ENCODE results near the genes TXNDC11, TNFRSF17, BFAR, PLA2G10 and RRN3.

- RRBS = no CpG with 5 or more reads among the region's 6 CpGs
Measured at GRCh38 chr16:11739067-11739470, 3.6 kb downstream of the TXNDC11 start.

- RRBS = under 1% methylated on average over 59 of the region's 106 CpGs
Measured at GRCh38 chr16:11741917-11742923, at the start of gene TXNDC11. TSS of gene TXNDC11 (minus strand) at chr16:11742857.

DNA sequence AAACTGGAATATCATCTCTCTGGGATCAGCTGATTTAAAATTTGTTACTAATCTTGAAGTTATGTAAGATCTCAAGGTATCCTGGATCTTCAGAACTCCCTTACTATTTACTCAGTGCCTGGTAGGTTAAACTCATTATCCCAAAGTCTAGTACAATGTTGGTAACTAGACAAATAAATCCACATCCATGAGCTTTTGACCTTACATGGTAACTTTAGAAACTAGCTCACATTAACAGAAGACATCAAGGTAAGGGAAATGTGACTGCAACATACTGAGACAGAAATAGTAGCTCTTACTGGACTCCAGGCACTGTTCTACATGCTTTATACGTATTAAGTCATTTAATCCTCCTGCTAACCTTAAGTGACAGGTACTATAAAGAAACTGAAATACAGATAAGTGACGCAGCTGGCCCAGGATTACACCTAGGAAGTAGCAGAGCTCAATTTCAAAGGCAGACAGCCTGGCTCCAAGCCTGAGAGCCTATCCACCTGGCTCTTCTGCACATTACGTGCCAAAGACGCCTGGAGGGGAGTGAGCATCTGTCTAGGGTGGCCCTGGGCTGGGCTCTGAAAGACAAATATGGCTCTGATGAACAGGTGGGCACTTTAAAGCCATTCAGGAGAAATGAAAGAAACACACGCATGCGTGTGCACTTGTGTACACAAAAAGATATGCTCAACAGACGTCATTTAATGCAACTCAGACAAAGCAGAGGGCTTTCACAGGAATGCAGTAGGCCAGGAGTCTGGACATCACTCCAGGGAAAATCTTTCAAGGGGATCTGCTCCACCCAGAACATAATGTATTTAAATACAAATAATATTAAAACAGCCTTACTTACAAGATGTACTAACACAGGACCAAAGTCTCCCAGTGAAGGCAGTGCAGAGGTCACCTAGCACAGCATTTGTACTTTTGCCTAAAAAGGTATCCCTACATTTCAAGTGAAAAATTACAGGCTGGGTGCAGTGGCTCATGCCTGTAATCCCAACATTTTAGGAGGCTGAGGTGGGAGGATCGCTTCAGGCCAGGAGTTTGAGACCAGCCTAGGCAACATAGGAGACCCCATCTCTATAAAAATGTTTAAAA is 4.4 kb downstream of the ZC3H7A start:
- RRBS = no CpG with 5 or more reads among the region's 8 CpGs

- RRBS = no CpG with 5 or more reads among the region's 9 CpGs
Measured at GRCh38 chr16:11964793-11965727, at the start of gene TNFRSF17. TSS of gene TNFRSF17 (plus strand) at chr16:11965210.

DNA sequence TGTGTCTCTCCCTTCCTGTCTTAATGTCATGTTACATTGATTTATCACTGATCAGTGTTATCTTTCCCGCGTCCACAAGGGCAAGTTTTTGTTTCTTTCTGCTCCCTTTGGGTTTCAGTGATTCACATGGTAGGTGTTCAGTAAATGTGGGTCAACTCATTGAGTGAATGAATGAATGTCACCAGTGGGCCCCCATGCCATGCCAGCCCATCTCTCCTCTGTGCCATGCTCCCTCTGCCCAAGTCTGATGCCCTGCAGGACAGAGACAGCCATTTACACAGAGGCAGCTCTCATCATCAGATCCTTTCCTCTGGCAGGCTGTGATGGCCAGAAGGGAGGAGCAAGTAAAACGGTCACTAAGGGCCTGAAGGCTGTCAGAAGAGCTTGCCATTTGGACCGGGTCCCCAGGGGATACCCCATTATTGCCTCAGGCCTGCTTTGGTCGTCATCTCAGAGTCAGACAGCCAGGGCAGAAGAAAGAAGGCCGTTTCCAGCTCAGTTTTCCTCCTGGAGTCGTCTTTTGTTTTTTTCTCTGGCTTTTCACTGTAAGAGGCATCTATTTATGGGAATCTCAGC is 386.3 kb downstream of the SNX29 start:
- RRBS = no CpG with 5 or more reads among the region's 7 CpGs

DNA sequence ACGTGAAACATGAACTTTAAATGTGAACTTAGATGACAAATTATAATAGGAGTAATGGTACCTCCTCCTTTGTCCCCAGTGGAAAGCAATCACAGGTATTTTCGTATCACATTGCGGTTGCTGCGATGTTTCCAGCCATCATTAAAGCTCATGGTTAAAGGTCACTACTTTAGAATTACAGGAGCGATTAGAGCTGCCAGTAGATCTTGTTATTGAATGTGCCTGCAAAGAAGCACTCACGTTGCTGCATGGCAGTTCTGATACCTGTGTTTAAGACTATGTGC is 301.0 kb downstream of the CPPED1 start:
- RRBS = no CpG with 5 or more reads among the region's 6 CpGs

- RRBS = no CpG with 5 or more reads among the region's 8 CpGs
Measured at GRCh38 chr16:12502992-12503615, 300.6 kb downstream of the CPPED1 start.

DNA sequence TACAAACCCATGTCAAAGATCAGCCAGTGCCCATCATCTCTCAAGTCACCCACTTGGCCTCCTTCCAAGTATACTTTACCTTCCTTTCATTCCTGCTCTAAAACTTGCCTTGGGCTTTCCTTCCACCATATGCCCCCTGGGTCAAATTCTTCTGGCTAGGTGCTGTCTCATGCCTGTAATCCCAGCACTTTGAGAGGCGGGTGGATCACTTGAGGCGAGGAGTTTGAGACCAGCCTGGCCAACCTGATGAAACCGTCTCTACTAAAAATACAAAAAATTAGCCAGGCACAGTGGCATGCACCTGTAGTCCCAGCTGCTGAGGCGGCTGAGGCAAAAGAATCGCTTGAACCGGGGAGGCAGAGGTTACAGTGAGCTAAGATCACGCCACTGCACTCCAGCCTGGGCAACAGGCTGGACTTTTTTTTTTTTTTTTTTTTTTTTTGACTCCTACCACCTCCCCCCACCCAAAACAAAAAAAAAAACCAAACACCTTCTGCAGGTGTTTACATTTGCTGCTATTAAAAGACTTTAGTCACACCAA is 184.2 kb downstream of the CPPED1 start:
- RRBS = no CpG with 5 or more reads among the region's 7 CpGs

GRCh38 chr16:12646696-12647145 is 157.0 kb downstream of the CPPED1 start:
- RRBS = no CpG with 5 or more reads among the region's 9 CpGs

DNA sequence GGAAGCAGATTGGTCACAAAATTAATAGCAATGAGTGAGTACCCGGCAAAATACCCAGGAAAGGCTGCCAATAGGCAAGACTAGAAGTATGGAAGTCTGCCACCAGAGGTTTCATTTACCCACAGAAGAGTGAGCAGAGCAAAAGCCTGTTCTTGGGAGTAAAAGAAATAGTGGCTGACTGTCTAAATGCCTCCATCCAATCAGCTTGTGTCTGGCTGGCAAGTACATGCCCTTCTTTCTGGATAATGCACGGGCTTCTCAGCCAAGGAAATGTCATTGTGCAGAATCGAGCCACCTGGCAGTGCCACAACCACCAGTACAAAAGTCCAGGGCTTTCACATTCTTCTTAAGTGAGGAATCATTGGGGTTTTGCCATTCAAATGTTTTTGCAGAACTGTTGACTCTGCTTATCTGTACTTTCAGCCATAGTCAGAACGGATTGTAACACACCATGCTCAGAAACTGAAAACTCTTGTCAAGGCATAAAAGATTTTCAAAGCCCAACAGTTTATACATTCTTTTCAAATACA is 10.1 kb upstream of the ERCC4 start:
- RRBS = no CpG with 5 or more reads among the region's 4 CpGs

DNA sequence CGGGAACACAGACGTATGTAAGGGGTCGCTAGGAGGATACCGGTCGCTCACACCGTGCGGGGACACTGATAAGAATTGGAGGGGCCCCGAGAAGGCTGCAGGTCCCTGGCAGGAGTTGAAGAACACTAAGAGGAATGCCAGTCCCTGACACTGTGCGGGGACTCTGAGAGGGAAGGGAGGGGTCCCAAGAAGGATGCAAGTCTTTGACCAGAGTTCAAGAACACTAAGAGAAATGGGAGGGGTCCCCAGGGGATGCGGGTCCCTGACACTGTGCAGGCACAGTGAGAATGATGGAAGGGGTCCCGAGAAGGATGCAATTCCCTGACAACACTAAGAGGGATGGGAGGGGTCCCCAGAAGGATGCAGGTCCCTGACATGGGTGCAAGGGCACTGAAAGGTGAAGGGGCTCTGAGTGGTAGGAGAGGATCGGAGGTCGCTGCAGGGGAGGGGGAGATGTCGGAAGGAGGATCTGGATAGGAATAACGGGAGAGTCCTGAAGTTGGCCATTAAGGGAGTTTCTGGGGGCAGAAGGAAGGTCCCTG is 669 bp downstream of the ERCC4 start:
- RRBS = no CpG with 5 or more reads among the region's 15 CpGs

- RRBS = no CpG with 5 or more reads among the region's 14 CpGs
Measured at GRCh38 chr16:13935450-13935940, 15.5 kb downstream of the ERCC4 start.

GRCh38 chr16:14185706-14186104 is 114.6 kb downstream of the MRTFB start:
- RRBS = no CpG with 5 or more reads among the region's 1 CpG

GRCh38 chr16:14487611-14488083 is 142.4 kb downstream of the PARN start:
- RRBS = no CpG with 5 or more reads among the region's 3 CpGs

DNA sequence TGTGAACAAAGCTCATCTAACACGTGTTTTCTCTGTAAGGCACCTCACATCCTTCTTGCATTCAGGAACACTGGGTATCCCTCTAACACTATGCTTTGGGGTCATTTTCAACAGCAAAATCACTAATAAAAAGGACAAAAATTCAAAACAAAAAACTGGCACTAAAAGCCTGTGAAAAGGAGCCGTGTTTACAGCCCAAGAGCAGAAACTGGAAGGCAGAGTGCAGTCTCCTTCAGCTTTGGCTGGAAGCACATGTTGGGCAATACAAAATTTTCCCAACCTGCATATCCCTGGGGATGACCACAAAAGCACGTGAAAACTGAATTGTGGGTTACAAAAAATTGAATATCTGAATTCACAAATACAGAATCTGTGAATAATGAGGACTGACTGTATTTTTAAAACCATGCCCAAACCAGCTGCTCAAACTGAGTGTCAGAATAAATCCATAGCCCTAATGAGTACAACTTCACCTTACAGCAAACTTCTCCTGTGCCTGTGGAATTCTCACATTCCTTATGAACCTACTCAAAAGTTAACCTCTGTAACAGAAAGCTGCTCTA is 102.3 kb downstream of the PARN start:
- RRBS = no CpG with 5 or more reads among the region's 3 CpGs

DNA sequence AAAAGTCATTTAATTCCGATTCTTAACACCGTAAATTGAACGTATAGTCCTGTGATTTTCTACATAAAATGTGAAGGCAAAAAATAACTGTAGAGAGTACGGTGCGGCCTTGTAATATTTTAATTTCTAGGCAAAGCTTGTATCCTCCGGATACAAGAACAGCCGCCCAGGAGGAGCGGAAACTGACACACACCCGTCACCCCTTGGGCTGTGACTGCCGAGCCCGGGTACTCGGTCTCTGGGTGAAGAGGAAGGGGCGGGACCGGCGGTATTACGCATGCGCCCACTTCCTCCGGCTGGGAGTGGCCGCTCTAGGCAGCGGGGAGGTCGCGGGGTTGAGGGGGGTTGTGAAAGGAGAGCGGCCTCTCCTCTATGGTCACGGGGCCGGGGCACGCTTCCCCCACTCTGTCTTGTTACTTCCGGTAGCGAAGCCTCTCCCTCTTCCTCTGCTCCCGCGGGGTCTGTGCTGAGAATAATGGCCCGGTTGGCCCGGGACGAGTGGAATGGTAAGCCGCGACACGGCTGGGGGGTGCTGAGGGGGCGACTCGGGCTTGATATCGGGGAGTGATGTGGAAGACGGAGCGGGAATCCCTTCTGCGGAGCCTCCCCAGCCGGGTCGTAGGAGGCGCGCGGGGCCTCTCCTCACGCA is at the start of gene BFAR:
BFAR (plus strand) TSS at position 439 of the 649 bp plus-strand sequence.
- RRBS = 2% methylated on average over 17 of the region's 48 CpGs

DNA sequence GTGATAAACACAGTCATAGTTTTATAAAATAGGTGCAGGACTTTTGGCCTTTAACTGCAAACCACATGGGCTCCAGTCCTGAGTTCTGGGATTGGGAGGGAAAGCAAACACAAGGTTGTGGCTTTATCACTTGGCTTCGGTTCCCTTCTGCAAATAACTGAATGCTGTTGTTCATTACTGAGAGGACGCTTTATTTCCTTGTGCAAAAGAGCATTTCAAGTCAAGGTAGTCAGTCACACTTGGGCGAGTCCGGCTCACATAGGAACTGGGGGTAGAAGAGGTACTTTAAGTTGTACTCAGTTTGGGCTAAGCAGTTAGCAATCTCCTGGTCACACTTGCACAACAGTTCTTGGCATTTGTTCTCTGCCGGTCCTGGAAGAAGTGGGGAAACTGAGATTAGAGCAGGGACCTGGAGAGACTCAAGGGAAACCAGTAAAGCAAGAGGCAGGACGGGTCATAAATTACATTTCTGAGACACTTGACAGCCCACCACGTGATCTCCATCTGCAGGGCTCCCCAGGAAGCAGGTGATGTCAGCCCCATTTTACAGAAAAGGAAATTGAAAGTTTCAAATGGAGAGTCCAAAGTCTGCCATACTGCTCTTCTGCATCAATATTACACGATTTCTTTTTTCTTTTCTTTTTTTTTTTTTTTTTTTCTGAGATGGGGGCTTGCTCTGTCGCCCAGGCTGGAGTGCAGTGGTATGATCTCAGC is 21.6 kb downstream of the PLA2G10 start:
- RRBS = 100% methylated on average over 1 of the region's 9 CpGs

- RRBS = no CpG with 5 or more reads among the region's 34 CpGs
Measured at GRCh38 chr16:14694110-14694663, at the start of gene PLA2G10. TSS of gene PLA2G10 (minus strand) at chr16:14694308.

DNA sequence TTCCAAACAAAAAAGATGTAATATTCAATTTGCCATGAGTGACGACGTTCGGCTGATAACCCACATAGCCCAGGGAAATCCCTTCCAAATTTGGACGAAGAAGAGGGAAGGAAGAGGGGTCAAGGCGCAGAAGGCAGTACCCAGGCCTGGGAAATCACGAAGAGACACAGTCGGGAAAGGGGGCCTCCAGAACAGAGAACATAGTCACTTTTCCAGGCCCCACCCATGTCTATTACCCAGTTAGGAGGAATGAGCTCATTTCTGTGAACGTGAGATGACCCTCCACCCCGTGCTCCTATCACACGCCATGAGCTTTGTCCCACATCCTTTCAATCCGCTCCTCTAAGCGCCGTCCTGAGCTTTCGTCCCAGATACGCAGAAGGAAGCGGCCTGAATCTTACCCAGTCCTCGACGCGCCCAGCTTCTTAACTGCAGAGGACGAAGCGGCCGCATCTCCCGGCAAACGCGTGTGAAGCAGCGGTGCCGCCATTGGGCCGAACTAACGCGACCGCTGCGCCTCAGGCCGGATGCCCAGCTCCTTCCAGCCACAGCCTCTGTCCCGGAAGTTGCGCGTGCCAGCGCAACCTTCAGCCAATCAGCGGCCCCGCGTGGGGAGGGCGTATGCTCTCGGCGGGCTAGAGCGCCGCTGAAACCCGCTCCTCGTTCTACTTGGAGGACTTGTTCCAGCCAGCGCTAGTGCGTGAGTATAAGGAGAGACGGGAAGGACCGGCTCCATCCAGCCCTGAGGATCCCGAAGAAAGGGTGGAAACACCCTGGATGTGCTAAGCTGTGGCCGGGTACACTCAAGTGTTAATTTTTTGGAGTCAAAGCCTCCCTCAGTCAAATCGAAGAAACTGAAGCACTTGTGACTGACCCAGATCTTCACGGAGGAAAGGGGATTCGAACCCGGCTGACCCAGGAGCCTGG is at the start of gene RRN3:
RRN3 (minus strand) TSS at position 529 of the 927 bp plus-strand sequence.
- RRBS = 2% methylated on average over 3 of the region's 57 CpGs

DNA sequence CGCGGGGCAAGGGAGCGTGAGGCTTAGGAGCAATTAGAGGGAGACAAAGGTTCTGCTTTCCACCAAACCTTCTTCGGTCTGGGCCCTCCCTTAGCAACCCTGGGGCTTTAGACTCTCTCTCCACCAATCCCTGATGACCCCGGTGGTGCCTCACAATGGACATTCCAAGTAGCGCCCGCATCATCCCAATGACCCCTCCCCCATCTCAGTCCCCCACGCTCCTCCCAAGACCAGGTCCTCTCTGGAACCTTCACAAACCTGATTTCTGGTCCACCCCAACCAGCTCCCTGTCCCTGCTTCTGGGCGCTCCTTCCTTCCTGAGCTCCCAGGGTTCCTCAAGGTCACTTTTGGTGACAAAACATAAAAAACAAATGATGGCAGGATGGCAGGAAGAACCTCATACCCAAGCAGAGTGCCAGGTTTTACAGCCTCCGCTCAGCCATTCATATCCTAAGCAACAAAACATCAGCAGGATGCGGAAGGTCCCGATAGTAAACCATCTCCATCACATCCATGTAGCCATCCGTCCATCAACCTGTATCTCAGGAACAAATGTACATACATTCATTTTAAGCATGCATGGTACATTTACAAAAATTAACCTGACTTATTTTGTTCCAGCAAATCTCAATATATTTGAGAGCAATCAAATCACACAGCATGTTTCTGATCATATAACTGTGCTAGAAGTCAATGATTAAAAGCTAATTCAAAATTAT is 29.1 kb upstream of the RRN3 start:
- RRBS = no CpG with 5 or more reads among the region's 13 CpGs

Measured in SK-N-MC (cell line).